Bronchial epithelial cell (primary cell): ENCODE data around the genes PTCHD1, SAT1, MAGEB6B and DCAF8L2.

GRCh38 chrX:21374832-21375414 is 705 bp downstream of the CNKSR2 start:
- RRBS, 2 experiments, result 0 to 24% methylated on average over 3 to 6 of the region's 47 CpGs

GRCh38 chrX:21438703-21439164 is 64.5 kb downstream of the CNKSR2 start:
- RRBS, 2 experiments, result no CpG with 5 or more reads among the region's 2 CpGs

- RRBS, 2 experiments, result no CpG with 5 or more reads among the region's 4 CpGs
These were observed 76.9 kb upstream of the DDX53 start for GRCh38 chrX:22922866-22923264.

- RRBS, 2 experiments, result 3 to 24% methylated on average over 3 of the region's 47 CpGs
These were observed 2.4 kb upstream of the PTCHD1 start for GRCh38 chrX:23332047-23332936.

- RRBS, 2 experiments, result under 1 to 25% methylated on average over 26 to 28 of the region's 71 CpGs
These were observed at the start of gene PTCHD1 for GRCh38 chrX:23334617-23335148. Gene PTCHD1, plus strand, starts transcription at chrX:23334849.

GRCh38 chrX:23773570-23774117 is 9.3 kb upstream of the SAT1 start:
- RRBS, 2 experiments, result no CpG with 5 or more reads among the region's 2 CpGs

- RRBS, 2 experiments, result under 1 to 14% methylated on average over 28 to 34 of the region's 68 CpGs
These were observed at the start of gene SAT1 for GRCh38 chrX:23782377-23783647. Gene SAT1, plus strand, starts transcription at chrX:23783173.

GRCh38 chrX:23787077-23787400 is 4.1 kb downstream of the SAT1 start:
- RRBS, 2 experiments, result no CpG with 5 or more reads among the region's 2 CpGs

- RRBS, 2 experiments, result no CpG with 5 or more reads among the region's 2 CpGs
These were observed 21.5 kb downstream of the SAT1 start for GRCh38 chrX:23804522-23804822.

DNA sequence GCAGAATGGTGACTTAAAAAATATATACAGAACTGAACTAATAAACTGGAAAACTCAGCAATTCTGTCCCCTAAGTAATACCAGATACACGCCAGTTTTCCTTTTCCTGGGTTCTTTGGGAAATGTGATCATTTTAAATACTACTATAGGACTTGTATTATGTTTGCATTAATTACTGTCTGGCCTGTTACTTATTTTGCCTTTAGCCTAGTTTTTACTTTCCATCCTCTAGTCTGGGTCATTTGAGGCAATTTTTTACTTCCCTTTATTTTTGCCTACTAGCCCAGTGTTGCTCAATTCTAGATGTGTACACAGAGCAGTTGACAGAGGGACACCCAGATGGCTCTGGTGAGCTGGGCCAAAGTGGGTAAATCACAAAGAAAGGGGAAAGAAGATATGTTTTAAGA is 35.9 kb downstream of the APOO start:
- RRBS, 2 experiments, result no CpG with 5 or more reads among the region's 1 CpG

DNA sequence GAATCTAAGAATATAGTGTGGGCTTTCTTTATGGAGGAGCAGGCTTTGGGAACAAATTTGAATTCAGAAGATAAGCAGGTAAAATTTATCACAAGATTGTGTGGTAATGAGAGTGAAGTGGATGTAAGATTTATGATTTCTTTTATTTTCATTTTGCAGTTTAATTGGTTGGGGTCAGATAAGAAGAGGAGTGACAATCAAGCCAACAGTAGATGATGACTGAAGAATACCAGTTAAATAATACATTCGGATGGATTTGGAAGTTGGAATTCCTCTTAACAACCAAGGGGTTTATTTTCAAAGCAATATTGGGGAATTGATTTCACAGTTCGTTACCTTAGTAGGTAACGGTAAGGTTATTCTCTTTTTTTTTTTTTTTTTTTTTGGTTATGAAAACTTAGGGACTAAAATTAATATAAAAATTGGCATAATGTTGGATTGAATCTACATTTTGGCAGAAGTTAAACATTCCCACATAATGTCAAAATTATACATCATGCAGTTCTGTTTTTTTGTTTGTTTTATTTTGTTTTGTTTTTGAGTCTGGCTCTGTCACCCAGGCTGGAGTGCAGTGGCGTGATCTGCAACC is 21.9 kb downstream of the EIF2S3 start:
- RRBS, 2 experiments, result no CpG with 5 or more reads among the region's 4 CpGs

DNA sequence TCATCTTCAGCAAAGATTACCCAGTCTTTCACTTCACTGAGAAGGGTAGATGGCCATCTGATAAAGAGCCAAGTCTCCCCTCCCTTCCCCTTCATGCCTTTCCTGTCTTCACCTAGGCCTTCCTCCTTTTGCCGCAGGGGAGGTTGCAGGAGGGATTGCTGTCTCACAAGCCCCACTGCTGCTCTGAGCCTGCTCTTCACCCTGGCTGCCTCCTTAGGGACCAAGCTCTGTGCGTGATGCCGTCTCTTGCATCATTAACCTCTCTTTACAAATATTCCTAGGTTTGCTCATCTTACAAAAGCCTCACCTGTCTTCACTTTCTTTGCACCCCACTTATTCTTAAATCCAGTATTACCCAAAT is 3.7 kb downstream of the ZFX start:
- RRBS, 2 experiments, result no CpG with 5 or more reads among the region's 3 CpGs

DNA sequence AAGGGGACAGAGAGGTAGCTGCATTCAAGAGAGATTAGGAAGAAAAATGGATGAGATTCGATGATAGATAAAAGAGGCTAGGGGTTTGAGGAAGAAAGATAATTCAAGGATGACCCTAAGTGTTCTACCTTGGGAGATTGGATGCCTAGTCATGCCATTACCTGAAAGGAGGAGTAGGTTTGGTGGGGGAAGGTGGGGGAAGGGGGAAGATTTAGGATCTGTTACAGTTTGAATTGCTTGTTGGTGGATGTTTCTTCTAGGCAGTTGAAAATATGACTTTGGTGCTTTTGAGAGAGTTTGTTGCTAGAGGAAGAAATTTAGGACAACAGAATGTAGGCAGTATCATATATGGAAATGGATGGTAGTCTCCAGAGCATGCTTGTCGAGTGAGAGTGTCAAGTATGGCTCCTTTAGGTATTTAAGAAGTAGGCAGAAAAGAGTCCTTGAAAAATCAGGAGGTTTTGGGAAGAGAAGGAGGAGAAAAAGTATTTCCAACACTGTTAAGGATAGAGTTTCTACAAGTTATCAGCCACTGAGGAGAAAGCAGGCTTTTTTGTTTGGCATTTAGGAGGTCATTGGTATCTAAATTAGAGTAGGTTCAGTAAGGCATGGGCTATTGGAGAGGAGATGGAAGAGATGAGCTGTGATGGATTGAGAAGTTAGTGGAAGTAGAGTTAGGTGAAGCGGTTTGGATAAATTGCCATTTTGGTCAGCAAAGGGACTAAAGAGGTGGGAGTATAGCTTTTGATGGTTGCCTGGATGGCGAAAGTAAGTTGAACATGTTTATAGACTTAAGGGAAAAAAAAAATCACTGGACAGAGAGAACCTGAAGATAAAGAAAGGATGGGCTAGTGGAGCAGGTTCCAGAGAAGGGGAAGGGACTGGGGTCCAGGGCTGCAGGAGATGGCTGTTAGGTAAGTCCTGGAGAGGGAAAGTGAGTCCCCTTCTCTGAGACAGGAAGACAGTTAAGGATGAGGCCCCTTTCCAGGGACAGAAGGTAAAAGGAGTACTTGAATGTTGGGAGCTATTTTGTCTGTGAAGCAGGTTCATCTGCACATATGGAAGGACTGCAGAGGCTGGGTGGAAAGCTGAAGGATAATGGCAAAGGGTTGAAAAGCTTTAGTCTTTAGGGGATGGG is 32.8 kb downstream of the ZFX start:
- RRBS, 2 experiments, result no CpG with 5 or more reads among the region's 4 CpGs

GRCh38 chrX:24297197-24297552 is 16.7 kb downstream of the SUPT20HL2 start:
- RRBS, 2 experiments, result no CpG with 5 or more reads among the region's 7 CpGs

DNA sequence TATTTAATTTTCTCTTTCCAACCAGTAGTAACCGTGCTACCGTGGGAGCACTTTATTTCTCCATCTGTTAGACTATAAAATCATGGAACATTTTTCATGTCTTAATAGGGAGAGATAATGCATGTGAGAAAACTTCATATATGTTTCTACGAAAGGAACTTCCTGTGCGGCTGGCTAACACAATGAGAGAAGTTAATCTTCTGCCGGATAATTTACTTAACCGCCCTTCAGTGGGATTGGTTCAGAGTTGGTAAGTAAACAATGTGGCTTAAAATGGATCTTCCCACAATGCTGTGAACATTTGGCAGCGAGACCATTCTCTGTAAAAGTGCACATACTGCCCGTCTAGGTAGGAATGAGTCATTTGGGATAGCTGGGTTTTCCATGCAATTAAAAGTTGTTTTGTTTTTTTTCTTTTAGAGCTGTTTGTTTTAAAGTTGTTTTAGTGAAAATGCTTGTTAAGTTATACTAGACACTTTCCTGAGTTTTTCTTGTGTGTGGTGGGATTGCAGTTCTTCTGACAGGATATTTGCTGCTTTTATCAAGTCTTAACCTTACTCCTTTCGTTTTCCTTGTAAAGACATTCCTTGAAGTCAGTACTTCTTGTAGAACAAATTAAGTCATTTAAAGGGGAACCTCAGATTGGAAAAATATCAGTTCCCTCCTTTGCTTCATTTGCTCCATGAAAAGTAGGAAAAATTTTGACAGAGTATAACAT is 29.7 kb downstream of the PDK3 start:
- RRBS, 2 experiments, result no CpG with 5 or more reads among the region's 9 CpGs

GRCh38 chrX:25002155-25002729 is 13.5 kb downstream of the ARX start:
- RRBS, 2 experiments, result 15 to 24% methylated on average over 31 to 38 of the region's 66 CpGs

DNA sequence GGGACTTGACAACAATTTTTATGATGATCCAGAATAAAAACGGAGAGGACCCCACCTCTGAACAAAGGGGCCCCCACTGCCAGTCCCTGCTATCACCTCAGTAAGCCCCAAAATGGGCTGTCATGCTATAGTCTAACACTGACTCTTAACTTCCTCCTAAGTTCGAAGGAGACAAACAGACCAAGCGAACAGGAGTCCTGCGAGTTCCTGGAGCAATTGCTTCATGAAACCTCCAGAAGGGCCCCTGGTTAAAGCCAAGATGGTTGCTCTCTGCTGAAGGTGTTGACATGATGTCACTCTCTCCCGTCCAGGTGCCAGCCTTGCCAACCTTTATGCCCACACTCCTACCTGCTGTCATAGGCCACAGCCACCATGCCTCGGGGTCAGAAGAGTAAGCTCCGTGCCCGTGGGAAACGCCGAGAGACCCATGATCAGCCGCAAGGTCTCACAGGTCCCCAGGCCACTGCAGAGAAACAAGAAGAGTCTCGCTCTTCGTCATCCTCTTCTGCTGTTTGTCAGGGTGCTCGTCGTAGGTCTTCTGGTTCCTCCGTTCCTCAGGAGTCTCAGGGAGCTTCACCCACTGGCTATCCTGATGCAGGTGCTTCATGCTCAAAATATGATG is at the start of gene MAGEB6B:
Gene MAGEB6B, plus strand, starts transcription at position 373 of the 622 bp plus-strand sequence.
- RRBS, 2 experiments, result no CpG with 5 or more reads among the region's 16 CpGs

GRCh38 chrX:27590051-27590592 is at the start of gene DCAF8L2:
Gene DCAF8L2, plus strand, starts transcription at chrX:27590344.
- RRBS, 2 experiments, result no CpG with 5 or more reads among the region's 8 CpGs

DNA sequence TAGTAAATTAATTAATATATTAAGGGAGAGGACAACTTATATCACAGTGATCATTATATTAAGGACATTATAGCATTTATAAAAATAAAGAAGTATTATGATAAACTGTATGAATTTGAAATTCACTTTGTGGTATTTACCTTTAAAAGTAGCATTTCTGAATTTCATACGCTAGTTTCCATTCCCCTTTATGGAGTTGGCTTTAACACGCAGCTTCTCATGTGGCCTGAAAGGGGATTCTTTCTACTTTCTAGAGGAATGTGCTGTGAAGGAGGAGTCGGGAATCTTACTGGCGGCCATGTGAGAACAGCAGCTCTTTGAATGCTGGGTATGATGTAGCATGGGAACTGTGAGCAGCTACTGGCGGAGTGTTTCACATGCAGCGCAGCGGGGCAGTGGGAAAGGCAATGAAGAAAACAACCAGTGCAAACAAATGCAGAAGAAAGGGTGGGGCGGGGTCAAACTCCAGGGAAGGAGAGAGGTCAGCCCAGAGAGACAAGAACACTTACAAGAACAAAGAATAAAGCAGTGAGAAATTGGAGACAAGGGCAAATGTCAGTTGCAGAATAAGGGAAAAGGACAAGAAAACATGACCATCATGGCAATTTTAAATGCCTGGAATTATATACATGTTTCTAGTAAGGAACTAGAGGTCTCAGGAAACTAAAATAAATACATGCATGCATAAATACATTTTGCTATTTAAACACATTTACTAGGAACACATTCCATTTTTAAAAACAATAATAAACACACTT is 363.8 kb upstream of the FTHL17 start:
- RRBS, 2 experiments, result no CpG with 5 or more reads among the region's 8 CpGs

DNA sequence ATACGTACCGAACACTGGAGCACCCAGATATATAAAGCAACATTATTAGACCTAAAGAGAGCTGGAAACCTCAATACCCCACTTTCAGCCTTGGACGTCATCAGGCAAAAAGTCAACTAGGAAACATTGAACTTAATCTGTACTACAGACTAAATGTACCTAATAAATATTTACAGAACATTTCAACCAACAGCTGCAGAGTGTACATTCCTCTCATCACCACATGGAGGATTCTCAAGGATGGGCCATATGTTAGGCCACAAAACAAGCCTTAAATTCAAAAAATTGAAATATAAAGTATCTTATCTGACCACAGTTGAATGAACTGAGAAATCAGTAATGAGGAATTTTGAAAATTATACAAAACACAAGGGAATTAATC is 357.3 kb downstream of the DMD start:
- RRBS, 2 experiments, result no CpG with 5 or more reads among the region's 3 CpGs